Mononuclear cell (primary cell): ENCODE measurements around a stretch of chr17.

DNA sequence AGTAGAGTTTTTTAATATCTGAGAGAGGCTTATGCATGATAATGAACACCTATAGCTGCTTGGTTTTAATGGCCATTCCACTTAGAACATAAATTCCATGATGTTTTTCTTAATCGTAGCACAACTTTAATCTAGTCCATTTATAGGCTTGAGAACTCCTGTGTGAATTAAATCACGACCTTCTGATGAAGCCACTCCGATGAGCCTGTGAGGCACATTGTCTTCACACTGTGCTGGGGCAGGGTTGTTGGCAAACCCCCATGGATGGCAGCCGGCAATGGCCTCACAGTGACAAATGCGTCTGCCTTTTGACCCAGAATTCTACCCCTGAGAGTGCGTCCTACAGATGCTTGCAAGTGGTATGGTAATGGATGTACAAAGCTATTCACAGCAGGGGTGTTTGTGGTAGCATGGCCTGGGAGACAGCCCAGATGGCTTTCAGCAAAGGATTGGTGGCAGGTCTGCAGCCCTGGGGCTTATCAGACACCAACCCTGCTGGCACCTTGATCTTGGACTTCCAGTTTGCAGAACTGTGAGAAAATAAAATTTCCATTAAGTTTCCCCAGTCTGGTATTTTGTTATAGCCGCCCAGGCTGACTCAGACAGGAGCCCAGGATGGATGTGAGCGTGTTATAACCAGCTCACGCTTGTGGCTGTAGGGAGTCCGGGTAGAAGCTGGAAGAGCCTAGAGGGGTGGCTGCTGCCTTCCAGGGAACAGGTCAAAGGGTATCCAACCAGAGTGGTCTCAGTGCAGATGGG is 10.0 kb downstream of the AFMID start:
- RRBS: no CpG with 5 or more reads among the region's 10 CpGs

DNA sequence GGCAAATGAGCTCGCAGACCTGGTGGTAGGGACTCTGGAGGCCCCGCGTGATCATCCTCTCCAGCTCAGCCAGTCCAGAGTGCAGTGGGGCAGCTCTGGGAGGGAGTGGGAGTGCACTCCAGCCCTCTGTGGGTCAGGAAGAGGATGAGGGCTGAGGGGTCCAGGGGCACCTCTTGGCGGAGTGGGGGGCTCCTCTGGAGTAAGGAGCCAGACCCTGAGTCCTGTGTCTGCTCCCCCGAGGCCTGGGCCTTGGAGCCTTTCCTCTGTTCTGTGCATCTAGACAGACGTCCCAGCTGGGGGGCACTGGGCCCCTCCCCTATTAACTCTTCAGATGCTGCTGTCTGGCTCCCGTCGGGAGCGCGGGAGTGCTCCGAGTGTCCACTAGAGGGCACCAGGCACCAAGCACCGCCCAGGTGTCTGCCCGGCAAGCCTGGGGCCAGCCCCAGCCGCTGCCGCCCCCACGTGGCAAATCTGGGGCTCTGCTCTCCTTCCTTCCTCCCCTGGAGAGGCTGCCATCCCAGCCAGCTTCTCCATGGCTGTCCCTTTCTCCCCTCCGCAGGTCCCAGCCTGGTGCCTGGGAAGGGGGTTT is 19.3 kb downstream of the TMEM235 start:
- RRBS: no CpG with 5 or more reads among the region's 17 CpGs

DNA sequence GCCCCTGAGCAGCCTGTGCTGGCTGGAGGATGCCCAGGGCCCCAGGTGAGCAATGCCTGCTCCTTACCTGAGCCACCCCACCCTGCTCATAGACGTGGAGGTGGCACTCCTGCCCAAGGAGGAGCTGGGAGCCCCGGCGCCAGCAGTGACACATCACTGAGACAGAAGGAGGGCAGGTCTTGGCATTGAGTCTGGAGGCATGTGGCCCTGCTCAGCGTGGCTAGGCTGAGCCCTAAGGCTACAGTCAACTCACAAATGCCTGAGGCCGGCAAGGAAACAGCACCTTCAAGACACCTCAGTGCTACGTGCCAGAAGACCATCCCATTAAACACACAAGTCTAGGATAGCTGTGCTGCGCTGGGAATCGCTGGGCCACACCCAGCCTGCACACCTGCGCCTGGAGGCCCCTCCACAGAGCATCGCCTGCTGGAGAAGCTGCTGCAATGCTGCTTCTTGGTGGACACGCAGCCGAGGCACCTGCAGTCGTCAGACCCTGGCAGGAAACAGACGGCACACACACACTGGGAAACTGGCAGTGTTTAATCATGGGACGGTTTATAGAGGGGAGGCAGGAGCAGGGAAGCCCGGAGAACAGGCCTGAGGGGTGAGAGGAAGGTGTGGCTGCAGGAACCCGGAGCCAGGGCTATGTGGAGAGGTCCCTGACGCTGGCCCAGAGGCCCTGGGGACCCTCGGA is 20.0 kb downstream of the TMEM235 start:
- RRBS: 0% methylated on average over 2 of the region's 19 CpGs

DNA sequence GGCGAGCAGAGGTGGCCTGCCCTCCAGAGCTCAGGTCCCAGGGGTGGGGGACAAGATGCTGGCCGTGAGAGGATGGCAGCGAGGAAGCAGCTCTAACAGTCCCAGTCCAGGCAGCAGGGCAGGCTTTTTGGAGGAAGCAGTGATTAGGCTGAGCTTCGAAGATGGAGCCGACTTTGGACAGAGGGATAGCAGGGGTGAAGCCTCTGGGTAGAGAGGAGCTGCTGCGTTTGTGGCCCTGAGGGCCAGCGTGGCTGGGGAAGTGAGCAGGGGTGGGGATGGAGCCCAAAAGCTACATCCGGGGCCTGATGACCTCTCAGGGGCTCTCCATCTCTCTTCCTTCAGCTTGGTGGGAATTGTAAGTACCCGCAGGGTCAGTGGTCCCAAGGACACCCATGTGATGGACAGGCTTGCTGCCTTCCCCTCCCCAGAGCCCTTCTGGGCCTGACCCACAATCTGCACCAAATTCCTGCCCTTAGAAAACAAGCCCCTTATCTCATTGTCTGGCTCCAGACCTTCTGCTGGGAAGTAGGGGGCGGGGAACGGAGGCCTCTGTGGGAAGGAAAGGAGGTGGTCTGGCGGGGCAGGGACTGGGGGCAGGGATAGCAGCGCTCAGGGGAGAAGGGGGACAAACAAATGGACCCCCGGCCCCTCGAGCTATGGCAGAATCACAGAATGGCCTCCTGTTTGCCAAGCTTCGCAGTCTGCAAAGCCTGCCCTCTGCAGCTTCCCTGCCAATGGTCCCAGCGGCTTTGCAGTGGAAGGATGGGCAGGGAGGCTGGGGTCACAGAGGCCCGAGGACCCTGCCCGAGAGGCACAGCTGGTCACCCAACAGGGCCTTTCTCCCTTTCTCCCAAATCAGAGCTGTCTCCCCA is 25.2 kb downstream of the TMEM235 start:
- RRBS: no CpG with 5 or more reads among the region's 19 CpGs

DNA sequence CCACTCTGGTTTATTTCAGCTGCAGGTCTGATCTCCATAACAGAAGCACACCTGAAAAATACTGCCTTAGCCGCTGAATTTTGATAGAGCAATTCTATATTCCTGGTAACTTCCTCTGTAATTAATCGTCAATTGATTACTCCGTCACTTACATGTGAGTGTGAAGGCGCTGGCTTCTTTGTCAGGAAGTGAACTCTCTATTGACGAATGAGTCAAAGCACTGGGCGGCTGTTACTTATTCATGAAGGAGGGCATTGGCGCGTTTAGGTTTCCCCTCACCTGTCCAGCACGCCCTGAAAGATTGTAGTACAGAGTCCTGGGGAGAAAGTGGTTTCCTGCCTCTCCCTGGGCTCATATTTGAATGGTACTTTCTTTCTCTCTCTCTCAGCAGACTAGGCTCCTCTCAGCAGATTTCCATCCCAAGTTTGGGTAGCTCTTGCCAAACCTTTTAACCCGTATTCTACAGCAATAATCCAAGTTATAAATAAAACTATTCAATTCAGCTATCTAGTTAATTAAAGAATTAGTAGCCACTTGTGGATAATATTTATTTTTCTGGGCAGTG is 21.0 kb downstream of the SOCS3 start:
- RRBS: no CpG with 5 or more reads among the region's 10 CpGs

- RRBS: no CpG with 5 or more reads among the region's 14 CpGs
Measured at GRCh38 chr17:78646668-78647602, 69.7 kb upstream of the DNAH17 start.

DNA sequence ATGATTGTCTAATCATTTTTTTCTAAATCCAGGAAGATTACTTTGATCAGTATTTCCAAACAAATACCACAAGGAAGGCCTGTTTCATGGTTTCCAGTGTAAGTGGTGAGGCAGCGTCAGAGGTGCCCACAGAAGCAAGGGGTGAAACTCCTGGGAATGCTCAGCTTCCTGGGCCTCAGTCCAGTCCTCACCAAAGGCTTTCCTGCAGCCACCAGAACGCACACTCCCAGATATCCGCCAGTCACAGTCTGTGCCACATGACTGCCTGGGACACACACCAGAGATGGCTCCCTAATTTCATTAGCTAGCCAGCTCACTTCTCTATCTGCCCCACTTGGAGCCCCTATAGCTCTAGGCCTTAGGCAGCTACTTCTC is 77.1 kb downstream of the CYTH1 start:
- RRBS: no CpG with 5 or more reads among the region's 3 CpGs

- RRBS: no CpG with 5 or more reads among the region's 2 CpGs
Measured at GRCh38 chr17:78766411-78766853, 15.6 kb downstream of the CYTH1 start.

DNA sequence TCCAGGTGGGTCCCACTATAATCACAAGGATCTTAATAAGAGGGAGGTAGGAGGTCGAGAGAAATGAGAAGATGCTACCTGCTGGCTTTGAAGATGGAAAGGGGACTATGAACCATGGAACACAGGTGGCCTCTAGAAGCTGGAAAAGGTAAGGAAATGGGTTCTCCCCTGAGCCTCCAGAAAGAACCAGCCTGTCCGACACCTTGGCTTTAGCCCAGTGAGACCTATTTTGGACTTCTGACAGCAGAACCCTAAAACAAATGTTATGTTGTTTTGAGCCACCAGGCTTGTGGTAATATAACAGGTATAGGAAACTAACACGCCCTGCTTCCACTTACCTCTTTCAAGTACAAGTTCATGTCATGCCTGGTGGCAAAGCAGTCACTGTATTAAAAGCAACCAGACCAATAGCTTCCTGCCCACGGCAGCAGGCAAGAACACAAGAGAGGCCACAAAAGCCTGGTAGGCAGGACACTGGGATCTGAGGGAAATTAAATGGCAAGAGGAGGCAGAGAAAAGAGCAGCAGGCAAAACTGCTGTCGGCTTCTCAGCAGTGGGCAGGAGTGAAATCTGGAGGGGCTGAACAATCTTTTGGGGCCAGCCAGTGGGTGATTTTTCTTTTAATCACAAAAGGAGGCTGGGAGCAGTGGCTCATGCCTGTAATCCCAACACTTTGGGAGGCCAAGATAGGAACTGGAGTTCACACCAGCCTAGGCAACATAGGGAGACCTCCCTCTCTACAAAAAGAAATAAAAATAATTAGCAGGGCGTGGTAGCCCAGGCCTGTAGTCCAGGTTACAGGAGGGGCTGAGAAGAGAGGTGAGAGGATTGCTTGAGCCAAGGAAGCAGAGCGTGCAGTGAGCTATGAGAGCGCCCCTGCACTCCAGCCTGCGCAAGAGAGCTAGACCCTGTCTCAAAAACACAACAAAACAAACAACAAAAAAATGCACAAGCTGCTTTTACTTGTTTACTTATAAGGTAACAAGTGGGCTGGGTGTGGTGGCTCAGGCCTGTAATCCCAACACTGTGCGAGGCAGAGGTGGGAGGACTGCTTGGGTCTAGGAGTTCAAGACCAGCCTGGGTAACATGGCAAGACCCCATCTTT is 2.1 kb downstream of the CYTH1 start:
- RRBS: no CpG with 5 or more reads among the region's 10 CpGs

DNA sequence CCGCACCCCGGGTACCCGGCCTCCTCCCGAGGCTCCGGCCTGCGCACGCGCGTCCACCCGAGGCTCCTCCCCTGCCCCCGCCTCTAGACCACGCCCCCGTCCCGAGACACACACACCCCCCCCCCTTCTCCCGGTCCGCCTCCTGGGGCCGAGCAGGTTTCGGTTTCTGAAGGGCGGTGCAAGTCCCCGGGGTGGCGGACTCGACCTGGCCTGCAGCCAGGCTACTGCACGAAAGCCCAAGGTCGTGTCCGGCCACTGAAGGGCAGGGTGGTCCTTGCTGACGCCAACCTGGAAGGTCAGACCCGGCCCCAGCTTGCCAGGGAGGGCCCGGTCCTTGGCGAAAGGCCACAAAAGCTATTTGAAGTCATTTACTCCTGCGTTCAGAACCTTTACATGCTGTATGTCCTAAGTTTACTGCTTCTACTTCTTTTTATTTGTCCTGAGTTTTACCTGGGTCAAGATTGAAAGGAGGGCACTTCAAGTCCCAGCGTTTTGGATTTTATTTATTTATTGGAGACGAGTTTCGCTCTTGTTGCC is 428 bp upstream of the CYTH1 start:
- RRBS: 2% methylated on average over 21 of the region's 33 CpGs

DNA sequence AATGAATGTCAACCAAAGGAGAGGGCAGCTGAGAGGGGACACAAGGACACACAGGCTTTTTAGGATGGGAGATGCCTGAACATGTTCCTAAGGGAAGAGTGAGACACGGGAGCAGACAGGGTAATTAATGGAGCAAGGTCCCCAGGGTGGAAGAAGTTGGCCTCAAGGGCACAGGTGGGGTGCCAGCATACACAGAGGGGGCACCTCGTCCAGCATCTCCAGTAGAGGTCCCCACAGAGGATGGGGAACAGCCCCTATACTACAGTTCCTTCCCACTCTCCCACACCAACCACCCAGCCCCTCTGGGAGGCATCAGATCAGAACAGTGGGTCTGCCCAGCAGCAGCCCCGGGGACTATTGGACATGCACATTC is 10.1 kb upstream of the CYTH1 start:
- RRBS: 95% methylated on average over 1 of the region's 3 CpGs

GRCh38 chr17:78803299-78804129 is 21.4 kb upstream of the CYTH1 start:
- RRBS: no CpG with 5 or more reads among the region's 25 CpGs

DNA sequence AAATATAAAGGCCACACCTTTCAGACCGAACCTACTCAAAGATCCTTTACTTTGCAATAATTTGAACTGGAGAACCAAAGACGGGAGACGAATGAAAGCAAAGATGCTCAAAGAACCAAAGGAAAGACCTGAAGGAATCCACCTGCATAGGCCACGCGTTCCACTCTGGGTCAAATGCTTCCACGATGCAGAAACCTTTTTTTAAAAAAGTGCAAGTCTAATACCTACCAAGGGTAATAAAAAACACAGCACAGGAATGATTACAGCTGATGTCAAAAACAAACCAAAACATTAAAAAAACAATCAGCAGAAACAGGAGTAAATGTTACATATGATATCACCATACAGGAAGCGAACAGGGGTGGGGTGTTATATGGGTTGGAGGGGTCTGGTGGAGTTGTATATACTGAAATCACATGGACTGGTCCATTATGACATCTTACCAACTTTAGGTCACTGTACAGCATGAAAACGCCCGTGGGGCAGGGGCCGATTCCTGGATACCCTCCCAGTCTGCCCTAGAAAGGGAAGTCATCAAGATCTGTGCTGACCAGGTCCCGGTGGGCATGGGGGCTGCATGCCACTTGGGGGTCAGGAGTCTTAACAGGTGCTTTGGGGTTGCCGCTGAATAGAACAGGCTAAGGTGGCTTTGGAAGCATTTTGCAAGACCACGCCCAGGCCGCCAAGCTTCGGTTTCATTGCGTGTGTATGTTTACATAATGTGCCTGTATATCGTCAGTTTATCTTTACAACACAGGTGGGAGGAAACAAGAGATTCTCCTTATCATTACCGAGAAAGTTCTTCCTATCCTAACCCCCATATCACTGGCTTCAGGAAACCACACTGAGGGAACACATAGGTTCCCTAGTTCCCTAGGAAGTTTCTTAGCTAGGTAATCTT is 13.1 kb upstream of the USP36 start:
- RRBS: no CpG with 5 or more reads among the region's 18 CpGs

GRCh38 chr17:78888782-78889293 is 14.2 kb downstream of the CEP295NL start:
- RRBS: no CpG with 5 or more reads among the region's 5 CpGs

DNA sequence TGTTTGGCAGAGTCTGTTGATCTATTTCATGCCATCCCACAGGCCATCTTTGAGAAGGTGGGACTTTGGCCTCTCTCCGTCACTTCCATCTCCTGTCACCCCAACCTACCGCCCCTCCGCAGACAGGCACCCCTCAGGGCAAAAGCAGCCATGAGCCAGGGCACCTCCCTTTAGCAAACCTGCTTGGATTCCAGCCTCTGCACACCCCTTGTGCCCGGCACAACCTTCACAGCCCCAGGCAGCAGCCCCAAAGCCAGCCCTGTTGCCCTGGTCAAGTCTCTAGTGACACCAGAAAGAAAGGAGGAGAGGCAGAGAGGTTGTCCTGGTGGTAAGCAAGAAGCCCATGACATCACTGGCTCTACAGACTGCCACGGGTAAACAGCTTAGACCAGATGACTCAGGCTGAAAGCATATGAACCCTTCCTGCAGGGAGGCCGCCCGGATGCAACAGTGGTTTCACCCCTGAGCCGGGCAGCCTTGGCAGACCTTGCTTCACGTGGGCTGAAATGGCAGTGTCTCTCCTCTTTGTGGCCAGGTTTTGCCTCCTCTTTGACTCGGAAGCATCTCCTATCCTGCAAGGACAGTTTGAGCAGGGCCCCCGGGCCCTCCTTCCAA is 8.1 kb upstream of the TIMP2 start:
- RRBS: 0% methylated on average over 2 of the region's 11 CpGs

GRCh38 chr17:78951691-78952396 is 26.7 kb upstream of the TIMP2 start:
- RRBS: no CpG with 5 or more reads among the region's 10 CpGs

DNA sequence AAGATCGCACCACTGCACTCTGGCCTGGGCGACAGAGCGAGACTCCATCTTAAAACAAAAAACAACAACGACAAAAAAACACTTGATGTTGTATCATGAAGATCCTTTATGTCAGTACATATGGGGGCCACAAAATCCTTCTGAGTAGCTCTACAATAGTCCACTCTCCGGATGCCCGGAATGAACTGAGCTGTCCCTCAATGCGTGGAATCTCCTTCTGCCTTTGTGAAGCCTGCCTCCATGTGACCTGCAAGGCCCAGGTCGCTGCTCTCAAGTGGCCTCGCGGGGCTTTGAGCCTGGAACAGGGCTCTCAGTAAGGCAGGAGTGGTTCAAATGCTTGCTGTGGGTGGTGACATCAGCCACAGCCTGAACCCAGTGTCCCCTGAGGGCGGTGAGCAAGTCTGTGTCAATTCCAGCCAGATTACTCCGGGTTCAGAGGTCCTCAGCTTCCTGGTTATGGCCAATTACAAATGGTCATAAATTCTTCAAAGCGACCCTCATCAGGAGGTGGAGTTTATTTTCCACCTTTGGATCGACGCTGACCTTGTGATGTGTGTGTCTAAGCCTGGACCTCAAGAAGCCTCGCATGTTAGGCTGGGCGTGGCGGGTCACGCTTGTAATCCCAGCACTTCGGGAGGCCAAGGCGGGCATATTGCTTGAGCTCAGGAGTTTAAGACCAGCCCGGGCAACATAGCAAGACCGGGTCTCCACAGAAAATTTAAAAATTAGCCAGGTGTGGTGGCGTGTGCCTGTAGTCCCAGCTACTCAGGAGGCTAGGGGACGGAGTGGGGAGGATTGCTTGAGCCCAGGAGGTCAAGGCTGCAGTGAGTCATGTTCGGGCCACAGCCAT is 17.4 kb downstream of the LGALS3BP start:
- RRBS: no CpG with 5 or more reads among the region's 26 CpGs

- RRBS: no CpG with 5 or more reads among the region's 11 CpGs
Measured at GRCh38 chr17:78975076-78975663, 4.6 kb downstream of the LGALS3BP start.

- RRBS: no CpG with 5 or more reads among the region's 16 CpGs
Measured at GRCh38 chr17:79658653-79659285, 47.9 kb upstream of the RBFOX3 start.

DNA sequence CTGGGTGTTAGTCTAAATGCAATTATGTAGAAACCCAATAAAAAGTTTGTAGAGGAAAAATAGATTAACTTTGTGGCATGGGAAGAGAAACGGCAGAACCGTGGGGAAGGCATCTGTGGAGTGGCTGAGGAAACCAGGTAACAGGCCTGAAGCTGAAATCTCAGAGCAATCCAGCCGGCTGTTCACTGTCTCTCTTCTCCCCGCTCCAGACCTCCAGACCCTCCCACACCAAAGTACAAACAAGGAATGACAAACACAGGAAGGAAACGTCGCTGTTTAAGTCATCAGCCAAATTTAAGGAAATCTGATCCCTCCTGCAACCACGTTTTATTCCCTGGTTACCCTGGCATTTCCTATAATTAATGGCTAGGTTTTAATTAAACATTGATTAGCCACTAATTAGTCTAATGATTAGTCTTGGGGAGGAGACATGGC is 51.9 kb upstream of the RBFOX3 start:
- RRBS: no CpG with 5 or more reads among the region's 7 CpGs